Testis (tissue), 5 donors: ENCODE measurements around the genes FATE1, GABRE, GABRQ, NSDHL, ZNF185, PNMA6A, MAGEA1, ZNF275 and PNMA6E.

DNA sequence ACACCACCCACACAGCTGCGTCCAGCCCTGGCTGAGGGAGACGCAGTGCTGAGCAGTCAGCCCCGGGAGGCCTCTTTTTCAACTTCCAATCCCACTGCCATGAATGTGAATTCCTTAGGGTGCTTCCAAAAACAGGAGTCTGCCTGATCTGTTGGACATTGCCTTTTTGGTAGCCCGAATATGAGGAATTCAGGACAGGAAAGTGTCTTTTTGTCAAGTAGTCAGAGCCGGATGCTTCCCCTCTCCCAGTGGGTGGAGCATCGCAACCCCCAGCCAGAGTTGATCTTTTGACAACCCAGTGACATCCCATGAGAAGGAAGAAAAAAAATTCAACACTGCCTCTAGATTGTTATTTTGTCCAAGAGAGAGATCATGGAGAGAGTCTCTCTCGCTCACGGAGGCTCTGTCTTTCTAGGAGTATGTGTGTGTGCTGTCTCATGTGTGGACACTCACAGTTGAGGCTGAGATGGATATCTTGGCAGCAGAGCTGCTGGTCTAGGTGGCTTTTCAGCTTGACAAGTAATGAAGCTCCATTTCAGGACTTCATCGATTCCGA lies 9.0 kb downstream of the PRRG3 start:
- PRO-cap, 3 experiments, result no peak in any of the 3 experiments
- RAMPAGE, long total RNA, 2 experiments, result no peak in any of the 2 experiments
- RRBS, result no CpG with 5 or more reads among the region's 10 CpGs

DNA sequence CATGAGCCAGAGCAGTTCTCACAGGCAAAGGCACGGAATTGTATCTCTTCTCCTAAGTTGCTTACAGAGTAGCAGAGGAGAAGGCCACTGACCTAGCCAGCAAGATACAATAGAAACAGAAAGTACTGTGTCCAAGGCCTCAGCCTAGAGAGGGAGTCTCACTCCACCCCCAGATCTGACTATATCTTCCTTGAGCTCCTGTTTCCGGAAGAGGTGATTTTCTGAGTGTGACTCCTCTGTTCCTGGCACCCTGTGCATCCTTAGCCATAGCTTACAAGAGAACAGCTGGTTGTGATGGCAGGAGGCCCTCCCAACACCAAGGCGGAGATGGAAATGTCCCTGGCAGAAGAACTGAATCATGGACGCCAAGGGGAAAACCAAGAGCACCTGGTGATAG lies at the start of gene FATE1:
FATE1 (plus strand) TSS at position 210 of the 397 bp plus-strand sequence.
- PRO-cap, 3 experiments, result peak in 3 of 3 experiments; most common plus-strand start position 210 of the sequence (in 3)
- RAMPAGE, long total RNA, 2 experiments, result start-site peak on the plus strand in 2 of 2 experiments, centred at positions 239 to 268 of the sequence, 6,979 to 13,166 reads per replicate
- RRBS, result no CpG with 5 or more reads among the region's 4 CpGs

DNA sequence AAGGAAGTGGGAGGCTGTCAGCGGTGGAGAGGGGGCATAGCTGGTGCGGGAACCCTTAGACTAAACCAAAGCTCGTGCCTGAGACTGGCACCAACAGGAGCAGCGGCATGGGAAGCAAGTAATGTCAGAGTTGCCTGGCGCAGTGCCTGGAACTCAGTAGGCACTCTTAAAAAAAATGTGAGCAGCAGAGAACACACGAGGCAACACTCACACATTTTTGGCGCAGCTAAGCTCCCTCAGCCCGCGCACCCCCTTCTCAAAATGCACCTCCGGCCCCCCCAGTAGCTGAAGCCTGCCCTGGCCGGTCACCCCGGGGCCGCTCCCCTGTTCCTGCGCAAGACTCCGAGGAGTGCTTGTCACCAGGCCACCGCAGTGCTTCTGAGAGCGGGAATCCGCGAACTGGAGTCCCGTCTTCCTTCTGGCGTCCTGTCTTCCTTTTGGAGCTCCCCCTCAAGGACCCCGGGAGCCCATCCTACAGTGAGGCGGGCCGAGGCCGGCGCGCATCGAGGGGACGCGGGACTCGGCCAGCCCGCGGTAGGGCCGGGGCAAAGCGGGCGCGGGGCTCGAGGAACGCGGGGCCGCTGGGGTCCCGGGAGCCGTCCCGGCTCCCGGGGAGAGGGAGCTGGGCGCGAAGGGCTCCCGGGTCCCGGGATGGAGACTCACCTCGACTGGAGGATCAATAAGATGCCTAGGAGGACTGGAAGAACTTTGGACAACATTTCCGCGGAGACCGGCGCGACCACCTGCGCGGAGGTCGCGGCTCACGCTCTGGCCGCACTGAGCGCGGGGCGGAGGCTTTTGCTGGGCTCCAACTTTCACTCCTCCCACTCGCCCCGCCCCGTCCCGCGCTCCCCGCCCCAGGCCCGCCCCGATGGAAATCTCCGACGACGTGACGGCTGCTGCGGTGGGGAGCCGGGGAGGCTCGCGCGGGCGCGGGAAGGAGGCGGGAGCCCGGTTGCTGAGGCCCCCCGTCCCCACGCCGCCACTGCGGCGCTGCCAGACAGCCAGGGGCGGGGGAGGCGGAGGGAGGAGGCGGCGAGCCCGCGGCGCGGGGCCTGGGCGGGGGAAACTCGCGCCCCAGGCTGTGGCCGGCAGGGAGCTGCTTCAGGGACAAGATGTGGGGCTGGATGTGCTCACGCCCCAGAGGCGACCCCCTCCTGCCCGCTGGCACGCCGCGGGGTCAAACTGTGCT lies at the start of gene GABRE:
GABRE (minus strand) TSS at position 770 of the 1,192 bp plus-strand sequence.
- PRO-cap, 3 experiments, result peak in 3 of 3 experiments; most common plus-strand start position 884 of the sequence (in 3); most common minus-strand start position 770 of the sequence (in 3)
- RAMPAGE, long total RNA, 2 experiments, result start-site peak on the minus strand in 1 of 2 experiments, centred at position 774 of the sequence, 46 reads per replicate
- RRBS, result 2% methylated on average over 31 of the region's 108 CpGs

GRCh38 chrX:151984214-151985286 lies 10.1 kb upstream of the GABRE start:
- PRO-cap, 3 experiments, result no peak in any of the 3 experiments
- RAMPAGE, long total RNA, 2 experiments, result no peak in any of the 2 experiments
- RRBS, result no CpG with 5 or more reads among the region's 10 CpGs

DNA sequence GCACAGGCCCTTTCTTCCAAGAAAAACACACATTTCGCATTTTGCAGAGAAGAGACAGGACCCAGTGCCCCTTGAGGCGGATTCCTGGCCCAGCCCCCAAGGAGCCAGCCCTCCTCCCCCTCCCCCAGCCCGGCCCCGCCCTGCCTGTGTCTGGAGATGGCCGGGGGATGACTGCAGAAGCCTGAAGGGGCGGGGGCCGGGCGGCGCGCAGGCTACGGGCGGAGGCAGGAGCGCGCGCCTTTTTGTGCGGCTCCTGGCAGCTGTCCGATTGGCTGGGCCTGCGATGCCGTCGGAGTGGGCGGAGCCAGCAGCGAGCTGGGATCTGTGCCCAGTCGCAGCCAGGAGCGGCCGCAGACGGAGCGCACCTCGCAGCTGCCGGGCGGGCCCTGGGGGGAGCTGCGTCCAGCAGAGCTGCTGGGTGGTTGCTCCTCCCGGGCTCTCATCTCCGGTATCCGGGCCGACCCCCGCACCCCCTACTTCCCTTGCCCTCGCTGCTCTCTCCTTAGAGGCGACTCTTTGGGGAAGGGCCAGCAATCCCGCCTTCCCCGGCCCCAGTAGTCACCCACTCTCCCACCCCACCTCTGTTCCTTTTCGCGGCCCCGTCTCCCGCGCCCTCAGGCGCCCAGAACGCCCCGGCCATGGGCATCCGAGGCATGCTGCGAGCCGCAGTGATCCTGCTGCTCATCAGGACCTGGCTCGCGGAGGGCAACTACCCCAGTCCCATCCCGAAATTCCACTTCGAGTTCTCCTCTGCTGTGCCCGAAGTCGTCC lies at the start of gene GABRQ:
GABRQ (plus strand) TSS at position 331 of the 771 bp plus-strand sequence.
- PRO-cap, 3 experiments, result peak in 3 of 3 experiments; most common plus-strand start position 331 of the sequence (in 2); most common minus-strand start position 173 of the sequence (in 1)
- RAMPAGE, long total RNA, 2 experiments, result start-site peak on the plus strand in 1 of 2 experiments, centred at position 323 of the sequence, 61 reads per replicate
- RRBS, result under 1% methylated on average over 15 of the region's 57 CpGs

- PRO-cap, 3 experiments, result peak in 3 of 3 experiments; most common plus-strand start chrX:152831035 (in 3); most common minus-strand start chrX:152830724 (in 3)
- RAMPAGE, long total RNA, 2 experiments, result start-site peak on the plus strand in 1 of 2 experiments, at chrX:152831011-152831072 at its widest, 135 reads per replicate; start-site peak on the minus strand in 2 of 2 experiments, at chrX:152830710-152830757 at its widest, 1,938 to 2,166 reads per replicate
- RRBS, result 0% methylated on average over 4 of the region's 78 CpGs
Observed at GRCh38 chrX:152830413-152831497, at the start of gene NSDHL. NSDHL (plus strand) TSS chrX:152831063.

- PRO-cap, 3 experiments, result no peak in any of the 3 experiments
- RAMPAGE, long total RNA, 2 experiments, result no peak in any of the 2 experiments
- RRBS, result no CpG with 5 or more reads among the region's 8 CpGs
Observed at GRCh38 chrX:152895565-152896176, 2.2 kb upstream of the ZNF185 start.

DNA sequence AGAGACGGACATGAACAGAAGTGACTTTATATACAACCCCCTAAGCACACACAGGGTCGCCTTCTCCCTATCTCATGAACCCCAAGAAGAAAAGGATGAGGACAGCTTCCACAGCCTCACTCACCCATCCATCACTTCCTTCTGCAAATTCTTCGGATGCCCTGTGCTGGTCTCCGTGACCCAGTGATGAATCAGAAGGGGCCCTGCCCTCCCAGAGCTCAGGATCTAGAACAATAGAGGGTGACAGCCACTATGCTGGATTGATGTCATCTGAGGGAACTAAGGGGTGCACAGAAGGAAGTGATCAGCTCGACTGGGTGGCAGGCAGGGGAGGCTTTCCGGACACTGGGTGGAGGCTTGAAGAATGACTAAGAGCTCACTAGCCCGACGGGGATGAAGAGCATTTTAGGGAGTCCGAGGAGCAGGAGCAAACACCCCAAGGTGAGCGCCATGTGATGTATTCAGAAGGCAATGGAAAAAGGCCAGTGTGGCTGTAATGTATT lies 1.4 kb upstream of the ZNF185 start:
- PRO-cap, 3 experiments, result no peak in any of the 3 experiments
- RAMPAGE, long total RNA, 2 experiments, result no peak in any of the 2 experiments
- RRBS, result no CpG with 5 or more reads among the region's 10 CpGs

DNA sequence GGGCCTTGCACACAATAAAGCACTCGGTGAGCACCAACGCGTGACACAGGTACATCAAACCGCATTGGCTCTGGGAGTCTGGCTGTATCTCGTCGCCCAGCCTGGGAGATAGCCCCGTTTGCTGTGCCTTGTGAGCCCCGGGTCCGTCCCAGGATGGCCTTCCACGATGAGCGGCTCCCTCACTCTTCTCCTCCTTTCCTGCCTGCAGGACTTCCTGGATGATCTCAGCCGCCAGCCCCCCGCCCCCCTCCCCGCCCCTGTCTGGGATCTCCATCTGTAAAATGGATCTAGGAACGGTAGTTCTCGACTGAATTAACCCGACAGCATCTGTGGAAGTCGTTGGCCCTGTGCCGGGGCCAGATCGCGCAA lies 524 bp upstream of the ZNF185 start:
- PRO-cap, 3 experiments, result no peak in any of the 3 experiments
- RAMPAGE, long total RNA, 2 experiments, result no peak in any of the 2 experiments
- RRBS, result 2% methylated on average over 3 of the region's 21 CpGs

DNA sequence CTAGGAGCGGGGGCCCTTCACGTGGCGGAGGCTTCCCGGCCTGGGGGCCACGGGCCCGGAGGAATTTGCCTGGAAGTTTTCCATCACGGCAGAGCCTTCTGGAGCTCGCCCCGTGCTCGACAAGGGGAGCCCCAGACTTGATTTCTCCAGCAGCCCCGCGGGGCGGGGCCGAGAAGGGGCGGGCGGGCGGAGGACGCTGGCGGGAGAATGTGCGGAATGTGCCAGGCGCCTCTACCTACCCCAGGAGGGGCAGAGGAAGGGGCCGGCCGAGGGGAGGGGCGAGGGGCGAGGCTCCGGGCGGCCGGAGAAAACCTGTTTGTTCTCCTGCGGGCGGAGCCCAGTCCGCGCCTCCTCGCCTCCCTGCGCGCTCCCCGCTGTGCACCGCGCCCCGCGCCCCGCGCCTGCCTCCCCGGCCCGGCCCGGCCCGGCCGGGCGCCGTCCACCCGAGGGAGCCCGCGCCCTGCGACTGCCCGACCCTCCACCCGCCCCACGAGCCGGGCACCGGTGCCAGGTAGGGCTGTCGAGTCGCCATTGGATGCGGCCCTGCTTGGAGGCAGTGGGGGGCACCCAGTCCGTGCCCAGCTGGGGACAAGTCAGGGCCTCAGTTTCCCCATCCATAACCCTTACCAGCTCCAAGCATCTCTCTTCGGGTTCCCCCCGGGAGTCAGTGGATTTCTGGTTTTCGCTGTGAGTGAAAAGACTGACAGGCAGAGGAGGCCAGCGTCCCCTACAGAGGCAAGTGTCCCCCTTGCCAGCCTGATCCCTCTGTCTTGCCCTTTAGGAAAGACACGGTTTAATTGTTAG lies at the start of gene ZNF185:
ZNF185 (plus strand) TSS at position 340 of the 804 bp plus-strand sequence.
- PRO-cap, 3 experiments, result peak in 3 of 3 experiments; most common plus-strand start position 340 of the sequence (in 3); most common minus-strand start position 233 of the sequence (in 1)
- RAMPAGE, long total RNA, 2 experiments, result no peak in any of the 2 experiments
- RRBS, result 1% methylated on average over 5 of the region's 67 CpGs

DNA sequence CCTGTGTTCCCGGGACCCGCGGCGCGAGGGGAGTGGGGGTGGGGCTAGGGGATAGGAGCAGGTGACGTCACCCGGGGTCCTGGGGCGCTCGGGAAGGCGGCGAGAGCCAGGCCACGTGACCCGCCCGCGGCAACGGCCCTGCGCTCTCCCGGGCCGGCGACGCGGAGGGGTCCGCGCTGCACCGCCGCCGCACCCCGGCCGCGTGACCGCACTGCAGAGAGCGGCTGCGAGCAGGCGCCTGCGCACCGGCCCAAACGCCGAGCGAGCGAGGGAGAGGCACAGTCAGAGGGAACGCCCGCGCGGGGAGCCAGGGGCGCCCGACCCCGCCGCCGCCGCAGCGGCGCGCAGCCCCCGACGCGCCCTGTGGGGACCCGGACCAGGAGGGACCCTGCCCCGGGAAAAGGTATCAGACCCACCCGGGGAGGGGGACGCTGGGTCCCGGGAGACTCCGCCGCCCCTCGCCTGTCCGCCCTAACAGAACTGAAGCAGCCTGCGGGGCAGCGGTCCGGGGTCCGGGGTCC lies at the start of gene PNMA6A:
PNMA6A (plus strand) TSS at position 251 of the 521 bp plus-strand sequence.
- PRO-cap, 3 experiments, result no peak in any of the 3 experiments
- RAMPAGE, long total RNA, 2 experiments, result no peak in any of the 2 experiments
- RRBS, result no CpG with 5 or more reads among the region's 69 CpGs

DNA sequence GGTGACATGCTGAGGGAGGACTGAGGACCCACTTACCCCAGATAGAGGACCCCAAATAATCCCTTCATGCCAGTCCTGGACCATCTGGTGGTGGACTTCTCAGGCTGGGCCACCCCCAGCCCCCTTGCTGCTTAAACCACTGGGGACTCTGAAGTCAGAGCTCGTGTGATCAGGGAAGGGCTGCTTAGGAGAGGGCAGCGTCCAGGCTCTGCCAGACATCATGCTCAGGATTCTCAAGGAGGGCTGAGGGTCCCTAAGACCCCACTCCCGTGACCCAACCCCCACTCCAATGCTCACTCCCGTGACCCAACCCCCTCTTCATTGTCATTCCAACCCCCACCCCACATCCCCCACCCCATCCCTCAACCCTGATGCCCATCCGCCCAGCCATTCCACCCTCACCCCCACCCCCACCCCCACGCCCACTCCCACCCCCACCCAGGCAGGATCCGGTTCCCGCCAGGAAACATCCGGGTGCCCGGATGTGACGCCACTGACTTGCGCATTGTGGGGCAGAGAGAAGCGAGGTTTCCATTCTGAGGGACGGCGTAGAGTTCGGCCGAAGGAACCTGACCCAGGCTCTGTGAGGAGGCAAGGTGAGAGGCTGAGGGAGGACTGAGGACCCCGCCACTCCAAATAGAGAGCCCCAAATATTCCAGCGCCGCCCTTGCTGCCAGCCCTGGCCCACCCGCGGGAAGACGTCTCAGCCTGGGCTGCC lies at the start of gene MAGEA1:
MAGEA1 (plus strand) TSS at position 515 of the 718 bp plus-strand sequence.
- PRO-cap, 3 experiments, result peak in 2 of 3 experiments; most common plus-strand start position 515 of the sequence (in 2); most common minus-strand start position 393 of the sequence (in 1)
- RAMPAGE, long total RNA, 2 experiments, result start-site peak on the plus strand in 2 of 2 experiments, centred at positions 501 to 508 of the sequence, 44 to 53 reads per replicate
- RRBS, result no CpG with 5 or more reads among the region's 23 CpGs

DNA sequence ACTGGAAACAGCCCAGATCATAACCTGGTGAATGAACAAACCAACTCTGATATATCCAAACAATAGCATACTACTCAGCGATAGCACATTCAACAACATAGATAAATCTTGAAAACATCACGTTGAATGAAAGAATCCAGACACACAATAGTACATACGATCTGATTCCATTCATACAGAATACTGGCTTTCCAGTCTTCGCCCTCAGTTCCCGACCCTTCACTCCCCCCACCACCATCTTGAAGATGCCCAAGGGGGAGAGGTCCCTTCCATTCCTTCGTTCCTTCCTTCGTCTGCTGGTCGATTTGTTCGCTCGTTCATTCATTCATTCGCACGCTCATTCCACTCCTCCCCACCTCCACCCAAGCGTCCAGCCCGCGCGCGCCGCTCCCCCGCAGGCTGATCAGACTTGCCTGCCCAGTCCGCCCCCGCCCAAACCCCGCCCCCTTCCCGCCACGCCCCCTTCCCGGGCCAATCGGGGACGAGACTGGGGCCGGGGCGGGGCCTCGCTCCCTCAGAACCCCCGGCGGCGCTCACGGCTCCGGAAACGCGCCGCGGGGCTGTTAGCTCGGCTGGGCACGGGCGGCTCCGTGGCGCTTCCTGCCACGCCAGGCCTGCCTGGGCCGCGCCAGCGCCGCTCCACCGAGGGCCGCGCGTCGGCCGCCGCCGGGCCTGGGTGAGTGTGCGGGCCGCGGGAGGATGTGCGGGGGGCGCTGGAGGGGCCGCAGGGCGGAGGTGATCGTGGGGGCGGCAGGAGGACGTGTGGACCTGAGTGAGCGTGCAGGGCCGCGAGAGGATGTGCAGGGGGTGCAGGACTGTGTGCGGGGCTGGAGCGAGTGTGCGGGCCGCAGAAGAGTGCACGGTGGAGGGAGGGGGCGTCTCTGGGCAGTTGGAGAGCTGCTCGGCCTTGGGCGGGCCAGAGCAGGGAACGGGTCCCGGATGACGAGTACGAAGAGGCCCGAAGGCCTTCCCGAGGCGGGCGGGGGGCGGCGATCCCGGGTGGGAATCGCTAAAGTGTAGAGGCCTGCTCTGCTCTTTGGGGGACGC lies at the start of gene ZNF275:
ZNF275 (plus strand) TSS at position 544 of the 1,047 bp plus-strand sequence.
- PRO-cap, 3 experiments, result peak in 3 of 3 experiments; most common plus-strand start position 546 of the sequence (in 3); most common minus-strand start position 411 of the sequence (in 2)
- RAMPAGE, long total RNA, 2 experiments, result no peak in any of the 2 experiments
- RRBS, result under 1% methylated on average over 10 of the region's 91 CpGs

- PRO-cap, 3 experiments, result no peak in any of the 3 experiments
- RAMPAGE, long total RNA, 2 experiments, result no peak in any of the 2 experiments
- RRBS, result no CpG with 5 or more reads among the region's 14 CpGs
Observed at GRCh38 chrX:153381630-153382641, 19.2 kb downstream of the PNMA6E start.

- PRO-cap, 3 experiments, result peak in 2 of 3 experiments; most common plus-strand start chrX:153401462 (in 1); most common minus-strand start chrX:153401370 (in 2)
- RAMPAGE, long total RNA, 2 experiments, result start-site peak on the minus strand in 2 of 2 experiments, at chrX:153401340-153401394 at its widest, 40 to 46 reads per replicate
- RRBS, result 33% methylated on average over 2 of the region's 23 CpGs
Observed at GRCh38 chrX:153401222-153401659, at the start of gene PNMA6E. PNMA6E (minus strand) TSS chrX:153401350.

DNA sequence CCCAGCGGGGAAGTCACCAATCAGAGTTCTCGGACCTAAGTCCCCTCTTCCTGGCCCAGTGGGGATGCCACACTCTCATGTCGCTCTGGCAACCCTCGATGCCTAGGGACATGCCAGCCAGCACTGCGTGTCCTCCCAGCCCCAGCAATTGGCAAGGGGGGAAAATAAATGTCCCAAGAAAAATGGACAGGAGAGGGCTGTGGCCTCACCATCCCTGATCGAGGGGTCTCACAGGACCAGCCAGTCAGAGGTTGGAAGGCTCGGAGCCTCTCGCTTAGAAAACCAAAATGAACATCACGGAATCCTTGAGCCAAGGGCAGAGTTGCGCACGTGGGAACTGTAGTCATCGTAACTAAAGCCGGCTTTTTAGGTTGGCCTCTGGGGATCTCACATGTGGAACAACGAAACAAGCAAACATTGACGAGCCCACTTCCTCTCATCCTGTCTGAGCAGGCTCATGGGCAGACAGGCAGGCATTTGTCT lies 8.9 kb upstream of the TREX2 start:
- PRO-cap, 3 experiments, result no peak in any of the 3 experiments
- RAMPAGE, long total RNA, 2 experiments, result no peak in any of the 2 experiments
- RRBS, result no CpG with 5 or more reads among the region's 15 CpGs

- PRO-cap, 3 experiments, result no peak in any of the 3 experiments
- RAMPAGE, long total RNA, 2 experiments, result no peak in any of the 2 experiments
- RRBS, result no CpG with 5 or more reads among the region's 33 CpGs
Observed at GRCh38 chrX:153537398-153538342, 20.2 kb downstream of the ATP2B3 start.

DNA sequence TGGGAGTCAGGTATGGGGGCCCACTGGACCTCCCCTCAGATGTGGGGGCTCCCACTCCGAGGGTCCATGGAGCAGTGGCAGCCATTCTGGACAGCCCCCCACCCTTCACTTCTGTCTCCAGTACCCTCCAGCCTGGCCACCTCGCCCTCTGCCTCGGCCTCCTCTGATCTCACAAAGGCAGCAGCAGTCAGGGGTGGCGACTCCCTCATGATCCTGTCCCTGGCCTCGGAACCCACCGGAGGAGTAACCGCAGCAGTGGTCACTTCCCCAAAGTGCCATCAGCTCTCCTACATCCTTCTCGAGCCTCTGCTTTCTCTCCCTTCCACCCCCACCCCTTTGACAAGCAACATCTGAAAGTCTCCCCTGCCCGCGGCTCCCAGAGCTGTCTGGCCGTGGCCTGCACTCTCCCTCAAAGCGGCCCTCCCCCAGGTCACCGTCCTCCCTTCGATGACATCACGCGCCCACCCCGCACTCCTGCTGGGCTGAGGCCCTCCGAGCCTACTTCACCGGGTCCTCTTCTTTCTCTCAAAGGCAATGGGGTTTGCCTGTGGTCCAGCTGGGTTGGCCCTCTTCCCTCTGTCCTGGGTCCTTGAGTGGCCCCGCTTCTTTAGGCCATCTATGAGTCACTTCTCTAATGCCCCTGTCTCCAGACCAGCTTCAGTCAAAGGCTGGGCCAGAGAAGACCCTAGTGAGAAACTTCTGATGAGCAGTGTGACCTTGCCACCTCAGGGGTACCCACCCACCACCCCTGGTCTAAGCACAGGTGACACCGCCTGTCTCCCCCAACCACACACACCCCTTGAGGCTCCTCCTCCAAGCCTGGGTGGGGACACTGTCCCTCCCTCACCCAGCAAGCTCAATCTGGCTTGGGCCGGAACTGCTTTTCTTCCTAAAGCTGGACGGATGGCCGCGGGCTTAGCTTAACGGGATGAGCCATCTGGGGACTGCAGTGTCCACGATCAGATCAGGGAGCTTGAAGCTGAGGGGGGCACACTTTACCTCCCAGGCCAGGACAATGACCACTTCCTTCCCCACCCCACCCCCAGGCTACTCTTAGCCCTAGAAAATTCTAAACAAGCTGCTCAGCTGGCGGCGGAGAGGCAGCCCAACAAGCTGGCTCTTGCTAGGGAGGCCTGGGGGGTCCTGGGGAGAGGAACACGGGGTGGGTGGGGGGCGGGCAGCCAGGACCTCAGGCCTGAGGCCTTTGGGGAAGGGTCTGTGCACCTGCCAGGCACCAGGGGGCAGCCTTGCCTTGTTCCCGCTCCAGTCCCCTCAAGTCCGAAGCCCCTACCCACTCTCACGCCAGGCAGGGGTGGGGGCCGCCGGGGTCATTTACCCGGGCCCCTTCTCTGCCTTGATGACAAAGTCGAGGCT lies 1.2 kb upstream of the SLC6A8 start:
- PRO-cap, 3 experiments, result peak in 3 of 3 experiments; most common plus-strand start position 892 of the sequence (in 3); most common minus-strand start position 384 of the sequence (in 2)
- RAMPAGE, long total RNA, 2 experiments, result no peak in any of the 2 experiments
- RRBS, result no CpG with 5 or more reads among the region's 38 CpGs

DNA sequence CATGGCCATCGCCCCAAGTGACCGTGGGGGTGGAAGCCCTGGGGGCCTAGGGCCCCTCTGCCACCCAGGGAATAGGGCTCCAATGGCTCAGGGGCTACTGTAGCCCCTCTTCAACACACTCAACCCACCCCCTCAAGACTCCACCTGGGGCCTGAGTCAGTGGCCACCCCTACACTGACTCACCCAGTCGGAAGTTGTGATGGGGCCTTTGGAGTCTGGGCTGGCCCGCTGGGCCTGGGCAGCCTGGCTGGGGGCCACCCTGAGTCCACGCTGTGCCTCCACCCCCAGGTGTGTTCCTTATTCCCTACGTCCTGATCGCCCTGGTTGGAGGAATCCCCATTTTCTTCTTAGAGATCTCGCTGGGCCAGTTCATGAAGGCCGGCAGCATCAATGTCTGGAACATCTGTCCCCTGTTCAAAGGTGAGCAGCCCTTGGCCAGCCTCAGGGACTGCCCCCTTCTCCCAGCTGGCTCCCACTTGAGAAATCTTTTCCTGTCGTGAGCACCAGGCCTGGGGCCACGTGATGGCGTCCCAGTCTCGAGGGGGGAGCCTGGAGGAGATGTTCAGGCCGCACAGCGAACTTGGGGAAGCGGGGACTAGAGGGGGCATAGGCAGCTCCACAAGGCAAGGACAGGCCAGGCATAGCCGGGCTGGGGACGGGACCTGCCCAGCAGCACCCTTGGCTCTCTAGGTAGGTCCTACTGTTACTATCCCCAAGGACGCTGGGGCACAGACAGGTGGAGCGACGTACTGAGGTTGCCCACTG lies 2.5 kb downstream of the SLC6A8 start:
- PRO-cap, 3 experiments, result no peak in any of the 3 experiments
- RAMPAGE, long total RNA, 2 experiments, result no peak in any of the 2 experiments
- RRBS, result no CpG with 5 or more reads among the region's 21 CpGs

- PRO-cap, 3 experiments, result no peak in any of the 3 experiments
- RAMPAGE, long total RNA, 2 experiments, result no peak in any of the 2 experiments
- RRBS, result no CpG with 5 or more reads among the region's 10 CpGs
Observed at GRCh38 chrX:153722563-153723169, 1.5 kb downstream of the BCAP31 start.